Metanephros (tissue), 2 donors: Measurements from ENCODE around the genes ELMOD2 and UCP1.

DNA sequence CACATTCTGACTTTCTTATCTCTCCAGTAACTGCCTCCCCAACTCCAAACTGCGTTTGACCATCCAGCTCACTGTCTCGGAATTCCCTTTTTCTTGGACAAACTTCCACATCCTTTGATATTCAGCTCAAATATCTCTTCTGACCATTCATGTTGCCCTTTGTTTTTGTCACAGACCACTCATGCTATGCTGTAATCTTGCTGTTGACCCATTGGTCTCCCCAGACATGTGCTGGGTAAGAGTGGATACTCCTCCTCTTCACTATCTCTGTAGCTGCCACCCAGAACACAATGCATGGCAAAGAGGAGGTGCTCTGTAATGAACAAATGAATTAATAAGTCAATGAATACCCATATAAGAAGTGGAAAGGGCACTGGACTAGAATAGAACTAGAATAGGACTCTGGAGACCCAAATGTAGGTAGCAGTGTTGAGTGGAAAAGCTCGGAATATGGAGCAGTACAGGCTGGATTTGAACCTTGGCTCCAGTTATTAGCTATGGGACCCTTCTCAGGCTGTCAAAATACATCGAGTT is 196.8 kb downstream of the MGST2 start:
- RAMPAGE, long total RNA, result no peak

GRCh38 chr4:139901376-139901839 is 235.8 kb downstream of the MGST2 start:
- RAMPAGE, long total RNA, result no peak

DNA sequence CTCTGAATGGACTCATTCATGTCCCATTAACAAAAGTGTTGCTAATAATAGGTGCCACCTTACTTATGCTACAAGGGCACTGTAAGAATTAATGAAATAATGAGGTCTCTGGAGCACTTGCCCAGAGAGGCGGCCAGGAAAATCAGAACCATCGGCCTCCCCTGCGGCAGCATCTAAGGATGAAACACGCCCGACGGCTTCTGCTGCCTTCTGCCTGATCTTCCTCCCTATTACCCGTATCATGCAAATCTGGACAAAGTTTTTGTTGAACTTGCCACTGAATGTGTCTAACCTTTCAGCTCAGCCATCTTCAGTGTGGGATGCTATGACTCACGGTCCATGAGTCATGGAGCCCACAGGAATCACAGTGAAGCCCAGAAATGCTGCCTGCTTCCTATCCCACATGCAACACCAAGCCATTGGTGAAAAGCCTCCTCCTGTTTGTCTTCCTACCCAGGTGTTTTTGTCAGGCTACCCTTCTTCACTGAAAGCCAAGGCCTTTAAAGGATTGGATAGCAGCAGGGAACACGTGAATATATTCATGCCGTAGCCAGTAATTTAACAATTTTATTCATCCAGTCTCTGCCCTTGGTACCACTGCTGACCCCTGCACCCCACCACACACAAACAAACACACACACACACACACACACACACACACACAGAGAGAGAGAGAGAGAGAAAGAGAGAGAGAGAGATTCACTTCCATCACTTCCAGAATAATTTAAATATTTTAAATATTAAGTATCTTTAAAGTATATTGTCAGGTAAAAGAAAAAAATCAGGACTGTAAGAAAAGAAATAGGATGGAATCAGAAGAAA is 164.6 kb downstream of the MAML3 start:
- RAMPAGE, long total RNA, result no peak

GRCh38 chr4:140013421-140013959 is 140.5 kb downstream of the MAML3 start:
- RAMPAGE, long total RNA, result no peak

DNA sequence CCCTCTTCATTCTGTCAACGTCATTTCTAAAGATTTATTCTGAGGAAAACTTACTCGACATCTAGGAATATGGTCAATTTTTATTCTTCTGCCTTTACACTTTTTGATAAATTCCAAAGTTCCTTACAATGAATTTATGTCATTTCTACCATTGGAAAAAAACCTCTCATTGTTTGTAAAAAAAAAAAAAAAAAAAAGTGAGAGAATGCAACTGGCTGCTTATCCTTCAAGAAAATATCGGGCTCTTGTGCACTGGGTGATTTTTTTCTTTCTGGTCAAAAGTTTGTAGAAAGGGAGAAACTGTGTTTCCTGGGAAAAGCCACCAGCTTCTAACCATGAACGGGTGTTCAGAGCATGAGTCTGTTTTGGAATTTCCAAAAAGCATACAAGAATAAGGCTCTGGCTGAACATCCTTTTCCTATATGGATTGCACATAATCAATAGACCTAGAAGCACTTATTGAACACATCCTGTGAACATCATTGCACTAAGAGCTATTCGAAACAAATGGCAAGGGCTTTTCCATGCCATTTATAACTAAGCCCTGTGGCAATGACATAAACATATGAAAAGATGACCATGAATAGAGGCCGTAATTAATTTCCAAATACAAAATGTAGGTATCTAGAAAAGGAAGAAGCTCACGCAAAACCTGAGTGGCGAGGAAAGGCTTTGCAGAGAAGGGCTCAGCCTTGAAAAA is 121.1 kb downstream of the MAML3 start:
- RAMPAGE, long total RNA, result no peak

DNA sequence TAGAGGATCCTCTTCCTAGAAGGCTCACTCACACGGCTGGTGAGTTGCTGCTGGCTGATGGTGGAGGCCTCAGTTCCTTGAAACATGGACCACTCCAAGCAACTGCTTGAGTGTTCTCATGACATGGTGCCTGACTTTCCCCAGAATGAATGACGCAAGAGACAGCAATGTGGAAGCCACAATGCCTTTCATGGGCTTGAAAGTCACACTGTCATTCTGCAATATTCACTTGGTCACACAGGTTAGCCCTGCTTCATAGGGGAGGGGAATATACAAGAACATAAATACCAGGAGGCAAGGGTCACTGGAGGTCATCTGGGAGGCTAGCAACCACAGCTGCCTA is 97.0 kb upstream of the MAML3 start:
- RAMPAGE, long total RNA, result no peak

DNA sequence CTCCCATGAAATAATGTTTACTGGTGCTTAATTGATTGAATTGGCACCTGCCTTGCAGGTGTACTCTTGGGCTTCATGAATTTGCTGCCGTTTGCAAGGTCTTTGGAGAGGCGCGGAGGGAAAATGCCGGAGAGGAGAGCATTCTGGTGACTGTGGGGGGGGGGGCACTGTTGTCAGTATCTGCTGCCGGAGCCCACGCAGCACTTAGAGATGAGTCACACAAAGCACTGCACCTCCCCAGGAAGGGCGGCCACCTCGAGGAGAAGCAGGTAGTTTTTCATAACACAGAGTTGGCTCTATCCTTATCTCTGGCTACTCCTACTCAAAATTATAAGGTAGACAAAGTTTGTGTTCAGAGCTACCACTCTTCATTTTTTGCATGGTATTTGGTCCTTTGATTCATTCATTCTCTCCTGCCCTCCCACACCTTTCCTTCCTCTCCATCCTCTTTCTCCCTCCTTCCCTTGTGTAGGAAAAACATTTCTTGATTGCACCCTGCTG is 76.3 kb upstream of the SCOC start:
- RAMPAGE, long total RNA, result no peak

- RAMPAGE, long total RNA, result start-site peak on the plus strand at chr4:140524163-140524215, 1,201 and 211 reads in 2 replicates
Observed at GRCh38 chr4:140523646-140524888, at the start of gene ELMOD2. Gene ELMOD2, plus strand, starts transcription at chr4:140524168.

- RAMPAGE, long total RNA, result no peak
Observed at GRCh38 chr4:140568706-140569377, at the start of gene UCP1. Gene UCP1, minus strand, starts transcription at chr4:140568961.

DNA sequence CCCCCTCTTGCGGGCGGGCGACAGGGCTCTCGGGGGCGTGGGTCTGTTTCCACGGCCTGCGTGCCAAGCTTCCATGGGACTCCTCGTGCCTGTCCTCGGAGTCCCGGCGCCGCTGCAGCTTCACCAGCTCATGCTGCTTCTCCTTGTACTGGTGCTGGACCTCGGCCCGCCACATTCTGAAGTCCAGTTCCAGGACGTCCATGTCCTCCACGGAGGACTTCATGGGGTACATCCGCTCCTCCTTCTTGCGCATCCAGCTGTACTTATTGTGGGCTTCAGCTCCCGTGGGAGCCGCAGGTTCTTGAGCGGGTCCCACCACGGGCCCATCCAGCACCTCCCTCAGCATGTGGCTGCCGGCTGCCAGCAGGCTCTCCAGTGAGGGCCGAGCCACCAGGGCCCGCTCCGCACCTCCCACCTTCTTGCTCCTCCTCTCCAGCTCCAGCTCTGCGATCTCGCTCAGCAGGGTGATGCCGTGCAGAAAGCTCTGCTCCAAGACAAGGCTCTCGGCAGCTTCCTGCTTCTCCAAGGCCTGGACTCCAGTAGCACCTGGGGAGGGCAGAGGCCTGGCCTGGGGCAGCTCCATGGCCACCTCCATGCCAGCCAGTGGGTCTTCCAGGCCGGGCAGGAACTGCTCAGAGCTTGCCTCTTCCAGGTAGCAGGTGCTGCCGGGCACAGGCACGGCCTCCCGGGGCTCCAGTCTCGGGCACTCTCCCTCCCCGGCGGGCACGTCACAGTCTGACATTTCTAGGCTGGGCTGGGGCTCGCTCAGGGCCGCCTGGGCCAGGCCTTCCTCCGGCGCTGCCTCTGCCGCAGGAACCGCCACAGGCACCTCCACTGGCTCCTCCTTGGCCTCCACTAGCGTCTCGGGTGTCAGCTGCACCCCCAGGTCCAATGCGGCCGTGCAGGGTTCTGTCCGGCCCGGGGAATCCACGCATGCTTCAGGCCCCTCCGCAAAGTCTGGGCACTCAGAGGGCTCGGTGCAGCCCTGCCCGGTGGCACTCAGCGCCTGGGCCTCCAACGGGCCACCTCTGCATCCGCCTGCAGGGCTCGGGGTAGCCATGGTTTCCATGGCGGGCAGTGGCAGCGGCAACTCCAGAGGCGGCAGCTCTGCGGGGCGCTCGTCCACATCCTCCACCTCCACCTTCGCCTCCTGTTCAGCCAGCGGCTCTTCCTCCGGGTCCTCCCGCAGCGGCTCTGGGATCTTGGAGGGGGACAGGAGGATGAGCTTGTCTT is 74.5 kb upstream of the UCP1 start:
- RAMPAGE, long total RNA, result no peak

DNA sequence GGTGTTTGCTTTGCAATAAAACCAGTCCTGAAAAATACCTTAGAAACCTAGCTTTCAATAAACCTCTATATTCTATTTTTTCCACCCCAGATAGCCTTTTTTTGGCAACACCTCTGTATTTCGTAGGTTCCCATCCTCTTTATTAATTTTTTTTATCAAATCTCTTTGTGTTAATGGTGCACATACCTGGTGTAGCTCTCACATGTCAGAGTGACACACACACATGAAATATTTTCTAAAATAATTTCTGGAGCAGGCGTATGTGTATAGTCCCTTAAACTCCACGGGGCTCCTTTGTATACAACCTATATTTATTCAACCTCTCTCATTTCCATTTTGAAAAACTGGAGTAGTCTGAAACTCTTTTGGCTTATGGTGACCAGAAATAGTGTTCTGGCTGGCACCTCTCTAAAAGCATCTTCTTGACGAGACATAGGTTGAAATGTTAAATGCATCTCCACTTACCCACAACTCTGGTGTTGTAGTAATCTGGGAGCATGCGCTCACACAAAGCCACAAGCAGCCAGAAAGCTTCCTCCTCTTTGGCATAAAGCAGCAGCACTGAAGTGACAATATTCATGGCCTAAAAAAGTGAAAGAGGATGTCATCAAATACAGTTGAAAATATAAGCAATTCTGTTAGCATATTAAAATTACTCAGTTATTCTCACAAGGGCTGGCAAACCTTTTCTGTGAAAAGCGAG is 90.5 kb upstream of the UCP1 start:
- RAMPAGE, long total RNA, result no peak

DNA sequence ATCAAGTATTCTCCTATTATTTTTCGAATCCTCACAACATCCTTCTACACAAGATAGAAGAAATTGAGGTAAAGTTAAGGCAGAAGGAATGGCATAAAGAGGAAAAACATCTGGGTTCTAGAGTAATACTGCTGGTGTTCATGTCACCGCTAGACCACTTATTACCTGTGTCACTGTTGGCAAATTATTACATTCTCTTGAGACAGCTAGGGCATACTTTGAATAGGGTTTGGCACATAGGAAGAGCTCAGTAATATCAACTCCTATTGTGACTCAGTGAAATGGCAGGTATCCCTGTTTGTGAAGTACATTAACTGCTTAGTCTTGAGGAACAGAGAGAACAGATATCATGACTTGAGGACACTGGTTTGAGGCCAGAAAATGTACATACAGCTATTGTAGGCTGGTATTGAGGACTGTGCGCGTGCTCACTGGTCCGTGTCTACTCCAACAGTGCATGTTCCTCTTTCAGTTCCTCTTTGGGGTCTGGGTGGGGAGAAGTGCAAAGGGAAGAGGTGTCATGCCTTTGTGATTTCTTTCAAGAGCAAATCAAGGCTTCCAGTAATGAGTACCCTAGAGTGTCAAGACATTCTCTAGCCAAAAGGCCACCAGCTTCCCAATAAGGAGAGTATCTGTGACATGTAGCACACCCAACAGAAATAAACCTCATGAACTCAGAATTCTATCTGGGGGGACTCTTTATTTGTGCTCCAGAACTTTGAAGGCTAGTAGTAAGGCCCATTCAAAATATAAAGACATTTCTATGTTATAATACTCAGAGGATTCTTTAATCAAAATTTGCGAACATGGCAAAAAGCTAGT is 34.6 kb upstream of the TBC1D9 start:
- RAMPAGE, long total RNA, result no peak

- RAMPAGE, long total RNA, result no peak
Observed at GRCh38 chr4:140800560-140801097, 44.4 kb upstream of the TBC1D9 start.

GRCh38 chr4:141328768-141329733 is 108.4 kb downstream of the ZNF330 start:
- RAMPAGE, long total RNA, result no peak

DNA sequence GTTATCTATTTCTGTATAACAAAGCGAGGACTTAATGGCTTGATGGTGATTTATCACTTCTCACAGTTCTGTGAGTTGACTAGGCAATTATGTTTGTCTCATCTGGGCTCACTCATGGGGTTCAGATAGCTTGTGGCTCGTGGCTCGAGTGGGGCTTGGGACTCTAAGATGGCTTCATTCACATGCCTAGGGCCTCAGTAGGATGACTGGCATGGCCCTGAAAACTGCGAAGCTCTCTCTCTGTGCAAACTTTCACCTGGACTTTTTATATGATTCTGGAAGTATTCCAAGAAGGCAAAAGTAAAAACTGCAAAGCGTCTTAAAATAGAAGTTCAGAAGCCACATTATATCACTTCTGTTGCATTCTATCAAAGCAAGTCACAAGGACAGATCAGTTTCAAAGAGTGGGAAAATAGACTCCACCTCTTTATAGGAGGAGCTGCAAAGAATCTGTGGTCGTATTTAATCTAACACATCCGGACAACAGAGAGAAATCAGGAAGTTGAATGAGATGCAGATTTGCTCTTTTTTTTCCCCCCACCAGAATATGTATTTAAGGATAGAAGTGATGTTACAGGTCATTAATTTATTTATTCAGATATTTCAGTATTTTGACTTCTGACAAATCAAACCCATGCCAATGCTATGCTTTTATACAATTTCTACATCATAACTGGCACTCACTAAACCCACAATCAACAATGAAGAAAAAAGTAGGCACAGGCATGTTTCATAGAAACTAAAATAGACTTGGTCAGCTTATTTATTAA is 491.1 kb downstream of the INPP4B start:
- RAMPAGE, long total RNA, result no peak

DNA sequence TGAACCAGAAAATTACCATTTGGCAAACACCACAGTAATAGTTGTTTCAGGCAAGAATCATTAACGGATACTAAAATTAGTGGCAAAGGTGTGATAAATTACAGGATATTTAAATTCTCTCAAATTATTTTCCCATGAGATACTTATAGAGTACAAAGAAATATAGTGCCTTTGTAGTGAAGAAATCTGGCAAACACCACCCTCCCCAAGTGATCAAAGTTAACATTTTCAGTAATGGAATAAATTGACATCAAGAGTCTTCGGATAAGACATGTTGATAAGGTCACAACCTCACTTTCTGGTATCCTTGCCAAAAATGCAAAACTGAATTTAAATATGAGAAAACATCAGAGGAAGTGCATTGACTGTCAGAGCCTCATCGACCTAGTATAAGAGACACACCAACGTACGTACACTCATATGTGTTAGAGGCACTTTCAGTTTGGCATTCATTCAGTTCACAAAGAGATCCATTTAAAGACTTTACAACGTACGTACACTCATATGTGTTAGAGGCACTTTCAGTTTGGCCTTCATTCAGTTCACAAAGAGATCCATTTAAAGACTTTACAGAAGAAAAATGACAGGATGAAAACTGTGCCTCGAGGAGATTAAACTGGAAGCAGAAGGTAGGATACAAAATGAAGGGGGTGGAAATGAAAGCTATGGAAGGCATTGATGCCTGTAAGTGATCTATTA is 280.4 kb downstream of the INPP4B start:
- RAMPAGE, long total RNA, result no peak

GRCh38 chr4:142817245-142817796 is 28.8 kb downstream of the INPP4B start:
- RAMPAGE, long total RNA, result no peak

DNA sequence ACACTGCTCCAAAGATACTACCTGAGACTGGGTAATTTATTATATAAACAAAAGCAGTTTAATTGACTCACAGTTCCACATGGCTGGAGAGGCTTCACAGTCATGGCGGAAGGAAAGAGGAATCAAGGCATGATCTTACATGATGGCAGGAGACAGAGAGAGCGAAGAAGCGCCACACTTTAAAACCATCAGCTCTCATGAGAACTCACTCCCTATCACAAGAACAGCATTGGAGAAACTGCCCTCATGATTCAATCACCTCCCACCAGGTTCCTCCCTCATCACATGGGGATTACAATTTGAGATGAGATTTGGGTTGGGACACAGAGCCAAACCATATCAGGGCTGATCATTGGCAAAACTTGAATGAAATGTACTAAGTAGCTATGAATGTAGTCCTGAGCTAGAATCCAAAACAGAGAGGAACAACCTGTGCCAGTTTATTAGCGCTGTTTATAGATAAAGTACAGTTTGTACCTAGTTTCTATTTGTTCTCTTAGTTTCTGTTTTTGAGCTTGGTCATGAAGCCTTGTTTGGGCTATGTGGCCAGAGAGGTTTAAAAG is 66.8 kb upstream of the INPP4B start:
- RAMPAGE, long total RNA, result no peak

DNA sequence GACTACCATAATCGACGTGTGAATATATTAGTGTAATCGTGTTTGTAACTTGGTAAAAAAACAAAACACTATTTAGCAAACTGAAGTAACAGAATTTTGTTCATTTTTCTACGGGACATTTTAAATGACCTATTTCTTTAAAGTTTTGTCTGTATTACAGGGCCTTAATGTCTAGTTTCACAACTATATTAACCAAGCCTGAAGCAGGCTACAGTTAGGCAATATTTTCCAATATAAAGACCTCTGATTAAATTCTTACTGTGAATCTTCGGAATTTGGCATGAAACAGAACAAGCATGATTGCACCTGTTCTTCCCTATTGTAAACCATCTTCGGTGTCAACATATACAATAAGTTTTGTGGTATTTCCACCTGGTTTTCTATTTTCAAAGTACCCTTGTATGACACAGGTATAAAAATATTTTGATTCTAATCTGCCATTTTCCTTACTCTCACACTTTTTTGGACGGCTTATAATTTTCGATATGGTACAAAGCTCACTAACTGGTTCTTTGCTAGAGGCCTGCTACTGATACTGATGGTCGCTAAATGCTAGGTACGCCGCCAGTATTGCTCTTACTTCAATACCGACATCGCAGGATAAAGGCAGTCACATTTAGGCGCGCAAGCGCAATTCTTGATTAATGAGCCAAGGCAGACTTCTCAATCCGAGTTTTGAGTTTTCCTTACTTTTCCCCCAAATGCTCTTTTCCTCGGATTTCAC is 737 bp upstream of the USP38 start:
- RAMPAGE, long total RNA, result no peak

DNA sequence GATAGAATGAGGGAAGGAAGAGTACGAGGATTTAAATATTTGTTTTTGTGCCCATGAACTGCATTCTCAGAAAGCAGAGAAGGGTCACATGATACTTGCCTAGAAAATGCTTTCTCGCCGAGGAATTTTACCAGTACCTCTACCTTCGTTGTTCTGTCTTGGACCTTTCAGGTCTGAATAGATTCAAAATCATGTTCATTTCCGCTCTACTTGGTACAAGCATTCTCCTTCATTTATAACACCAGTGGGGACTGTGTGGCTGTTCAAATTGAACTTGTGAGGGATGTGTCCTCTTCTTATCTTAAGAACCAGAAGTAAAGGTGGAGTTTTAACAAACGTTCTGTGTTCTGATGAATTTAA is 1.9 kb downstream of the USP38 start:
- RAMPAGE, long total RNA, result no peak